Occipital lobe (tissue), 2 donors: ENCODE data around the gene MC1R.

GRCh38 chr16:89614031-89614528 is 638 bp downstream of the DPEP1 start:
- RAMPAGE, long total RNA, result no peak

DNA sequence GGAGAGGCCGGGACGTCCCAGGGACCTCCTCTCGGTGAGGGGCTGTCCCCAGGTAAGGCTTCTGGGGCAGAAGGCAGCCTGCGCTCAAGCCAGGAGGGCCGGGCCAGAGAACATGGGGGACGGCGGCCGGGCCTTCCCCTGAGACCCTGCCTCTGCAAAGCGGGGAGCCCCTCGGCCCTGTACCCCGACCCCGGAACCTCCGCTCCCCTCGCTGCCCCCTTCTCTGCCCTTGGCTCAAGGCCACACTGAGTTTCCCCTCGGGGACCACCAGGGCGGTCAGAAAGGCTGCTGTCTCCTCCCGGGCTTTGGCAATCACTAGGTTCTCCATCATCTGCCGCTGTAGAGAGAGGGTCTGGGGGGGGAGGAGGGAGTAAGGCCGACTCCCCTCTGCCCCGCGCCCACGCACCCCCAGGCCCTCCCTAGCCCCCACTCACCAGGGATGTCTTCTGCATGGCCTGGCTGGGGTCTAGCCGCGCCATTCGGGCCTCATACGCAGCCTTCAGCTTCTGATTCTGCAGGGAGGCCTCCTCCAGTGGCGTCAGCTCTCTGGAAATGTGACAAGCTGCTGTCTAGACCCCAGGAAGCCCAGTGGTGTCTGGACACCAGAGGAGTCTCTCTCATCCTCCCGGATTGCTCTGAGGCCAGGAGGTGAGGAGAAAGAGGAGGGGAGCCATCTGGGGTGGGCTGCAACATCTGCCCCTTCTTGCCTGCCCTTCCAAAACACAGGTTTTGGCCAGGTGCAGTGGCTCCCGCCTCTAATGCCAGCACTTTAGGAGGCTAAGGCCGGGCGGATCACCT is 8.3 kb downstream of the VPS9D1 start:
- RAMPAGE, long total RNA, result no peak

DNA sequence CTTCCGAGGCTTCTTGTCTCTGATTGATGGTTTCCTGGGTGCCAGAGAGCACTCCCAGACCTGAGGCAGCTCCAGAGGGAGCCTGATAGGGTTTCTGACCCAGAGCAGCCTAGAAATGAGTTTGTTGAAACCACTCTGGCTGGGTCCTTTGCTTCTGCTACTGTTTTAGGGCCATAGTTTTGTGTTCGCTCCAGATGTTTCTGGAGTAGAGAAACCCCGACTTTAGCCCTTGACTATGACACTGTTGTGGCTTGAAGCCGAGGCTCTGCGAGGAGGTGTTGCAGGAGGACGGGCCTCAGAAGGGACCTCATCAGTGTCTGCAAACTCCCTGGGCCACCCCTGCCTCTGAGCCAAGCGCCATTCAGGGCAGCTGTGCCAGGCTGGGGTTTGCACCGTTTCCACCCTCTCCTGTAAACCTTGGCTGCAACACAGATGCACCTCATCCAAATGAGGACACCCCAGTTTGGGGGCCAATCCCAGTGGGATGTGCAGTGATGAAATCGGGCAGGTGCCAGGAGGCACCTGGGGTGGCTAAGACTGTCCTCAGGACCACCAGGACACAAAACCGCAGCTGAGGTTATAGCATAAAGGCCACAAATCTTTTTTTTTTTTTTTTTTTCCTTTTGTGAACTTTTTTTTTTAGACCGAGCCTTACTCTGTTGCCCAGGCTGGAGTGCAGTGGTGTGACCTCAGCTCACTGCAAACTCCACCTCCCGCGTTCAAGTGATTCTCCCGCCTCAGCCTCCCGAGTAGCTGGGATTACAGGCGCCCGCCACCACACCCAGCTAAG is 6.5 kb downstream of the ZNF276 start:
- RAMPAGE, long total RNA, result no peak

DNA sequence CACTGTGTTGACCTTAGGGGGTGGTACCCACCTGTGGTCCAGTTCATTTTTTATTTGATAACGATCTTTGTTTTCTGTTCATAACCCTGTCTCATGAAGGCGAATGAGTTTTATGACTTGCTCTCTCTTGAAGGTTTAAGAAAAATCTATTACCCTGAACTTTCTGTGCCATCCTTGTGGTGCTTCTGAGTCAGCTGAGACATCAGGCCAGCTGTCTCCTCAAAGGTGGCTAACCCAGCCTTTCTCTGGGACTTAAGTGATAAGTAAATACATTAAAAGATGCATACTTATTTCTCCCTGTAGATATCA is 2.0 kb downstream of the SPIRE2 start:
- RAMPAGE, long total RNA, result no peak

DNA sequence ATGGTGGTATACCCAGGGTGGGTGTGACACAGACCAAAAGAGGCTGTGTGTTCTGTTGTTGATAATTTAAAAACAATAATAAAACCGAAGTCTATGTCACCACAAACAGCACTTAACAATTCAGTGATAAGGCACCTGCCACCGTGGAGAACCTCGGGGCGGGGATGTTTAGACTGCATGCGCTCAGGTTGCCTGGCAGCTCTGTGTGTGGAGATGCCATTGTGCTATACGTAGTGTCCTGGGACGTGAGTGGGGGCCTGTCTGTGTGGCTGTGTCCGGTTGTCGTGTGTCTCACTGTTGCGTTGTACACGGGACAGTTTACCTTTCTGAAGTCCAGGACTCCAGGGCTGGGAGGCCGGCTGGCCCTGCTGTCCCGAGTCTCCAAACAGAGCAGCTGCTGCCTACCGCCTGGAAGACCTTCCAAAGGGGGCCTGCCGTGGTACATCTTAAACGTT is 18.8 kb downstream of the SPIRE2 start:
- RAMPAGE, long total RNA, result no peak

- RAMPAGE, long total RNA, result no peak
Measured at GRCh38 chr16:89863020-89863540, 10.3 kb upstream of the TCF25 start.

DNA sequence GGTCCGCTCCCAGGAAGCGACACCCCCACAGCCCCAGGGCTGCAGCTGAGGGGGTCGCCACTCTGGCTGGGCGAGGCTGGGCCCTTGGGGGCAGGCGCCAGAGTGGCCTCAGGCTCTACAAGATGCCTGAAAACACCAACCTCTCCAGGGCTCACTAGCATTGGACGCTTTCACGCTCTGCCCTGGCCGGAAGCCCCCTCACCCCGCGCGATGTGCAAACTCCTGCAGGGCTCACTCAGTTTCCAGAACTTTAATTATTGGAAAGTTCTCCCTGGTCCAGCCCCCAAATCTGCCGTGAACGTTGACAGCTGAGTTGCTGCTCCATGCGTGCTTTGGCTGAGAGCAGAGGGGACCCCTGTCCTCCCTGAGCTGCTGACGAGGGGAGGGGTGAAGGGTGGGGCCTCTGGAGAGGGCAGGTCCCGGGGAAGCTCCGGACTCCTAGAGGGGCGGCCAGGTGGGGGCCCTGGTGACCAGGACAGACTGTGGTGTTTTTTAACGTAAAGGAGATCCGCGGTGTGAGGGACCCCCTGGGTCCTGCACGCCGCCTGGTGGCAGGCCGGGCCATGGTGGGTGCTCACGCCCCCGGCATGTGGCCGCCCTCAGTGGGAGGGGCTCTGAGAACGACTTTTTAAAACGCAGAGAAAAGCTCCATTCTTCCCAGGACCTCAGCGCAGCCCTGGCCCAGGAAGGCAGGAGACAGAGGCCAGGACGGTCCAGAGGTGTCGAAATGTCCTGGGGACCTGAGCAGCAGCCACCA is at the start of gene MC1R:
TSS of gene MC1R (plus strand) at position 651 of the 757 bp plus-strand sequence.
- RAMPAGE, long total RNA, result no peak

DNA sequence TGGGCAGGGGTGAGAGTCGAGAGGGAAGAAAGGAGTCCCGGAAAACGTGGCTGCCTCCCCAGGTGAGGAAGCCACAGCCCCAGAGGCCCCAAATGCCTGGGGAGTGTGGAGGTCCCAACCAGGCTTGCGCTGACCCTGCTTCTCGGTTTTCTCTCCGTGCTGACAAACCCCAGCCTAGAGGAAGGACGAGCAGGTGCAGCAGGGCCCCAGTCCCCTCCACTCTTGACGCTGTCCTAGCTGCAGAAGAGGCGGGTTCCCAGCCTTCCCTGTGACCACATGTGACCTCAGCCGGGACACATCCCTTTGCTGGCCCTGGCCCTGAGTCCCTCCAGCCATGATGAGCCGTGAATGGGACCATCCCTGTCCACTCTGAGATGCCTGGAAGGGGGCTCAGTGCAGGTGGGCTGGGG is 2.1 kb upstream of the TUBB3 start:
- RAMPAGE, long total RNA, result no peak

- RAMPAGE, long total RNA, result no peak
Measured at GRCh38 chr16:89921654-89922239, 1.4 kb upstream of the TUBB3 start.

- RAMPAGE, long total RNA, result no peak
Measured at GRCh38 chr16:89966848-89967868, 18.6 kb downstream of the DEF8 start.